Frontal cortex (tissue), 2 donors: ENCODE results near the gene ARID3B.

- RAMPAGE, long total RNA, result no peak
These were observed 1.2 kb downstream of the HCN4 start for GRCh38 chr15:73367463-73368111.

- RAMPAGE, long total RNA, result no peak
These were observed 61.8 kb downstream of the NPTN start for GRCh38 chr15:73571326-73571789.

DNA sequence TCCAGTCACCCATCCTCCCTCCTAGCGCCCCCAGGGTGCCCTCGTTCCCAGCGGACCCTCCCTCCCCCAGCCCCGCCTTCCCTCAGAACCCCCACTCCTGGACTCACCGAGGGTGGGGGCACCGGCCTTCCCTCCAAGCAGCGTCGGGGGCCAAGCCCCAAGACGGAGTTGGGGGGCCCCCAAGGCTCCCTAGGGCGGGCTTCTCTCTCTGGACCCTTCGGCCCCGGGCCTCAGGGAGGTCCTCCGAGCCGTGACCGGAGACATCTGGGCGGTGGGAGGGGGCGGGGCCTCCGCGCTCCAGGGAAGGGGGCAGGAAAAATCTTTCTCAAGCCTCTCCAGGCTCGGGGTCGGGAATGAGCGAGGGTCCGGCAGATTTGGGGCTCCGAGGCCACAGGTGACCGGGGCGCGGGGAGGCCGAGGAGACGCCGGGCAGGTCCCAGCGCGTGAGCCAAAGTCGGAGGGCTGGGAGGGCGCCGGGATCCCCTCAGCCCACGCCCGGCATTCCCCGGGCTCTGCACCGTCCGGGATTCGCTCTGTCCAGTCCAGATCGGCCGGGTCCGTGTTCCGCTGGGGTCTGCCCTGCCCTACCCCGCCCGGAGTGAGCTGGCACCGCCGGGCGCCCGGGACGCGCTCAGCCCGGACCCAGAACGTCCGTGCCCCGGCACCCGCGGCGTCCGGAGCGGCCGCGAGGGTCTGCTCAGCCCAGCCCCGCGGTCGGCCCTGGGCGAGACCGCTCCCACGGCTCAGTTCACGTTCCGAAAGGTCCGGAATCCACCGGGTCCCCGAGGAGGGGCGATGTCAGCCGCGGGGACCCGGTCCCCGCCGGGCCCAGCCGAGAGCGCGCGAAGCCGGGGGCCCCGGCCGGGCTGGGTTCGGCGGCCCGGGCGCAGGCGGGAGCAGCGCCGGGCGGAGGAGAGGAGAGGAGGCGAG lies 883 bp downstream of the INSYN1 start:
- RAMPAGE, long total RNA, result no peak

DNA sequence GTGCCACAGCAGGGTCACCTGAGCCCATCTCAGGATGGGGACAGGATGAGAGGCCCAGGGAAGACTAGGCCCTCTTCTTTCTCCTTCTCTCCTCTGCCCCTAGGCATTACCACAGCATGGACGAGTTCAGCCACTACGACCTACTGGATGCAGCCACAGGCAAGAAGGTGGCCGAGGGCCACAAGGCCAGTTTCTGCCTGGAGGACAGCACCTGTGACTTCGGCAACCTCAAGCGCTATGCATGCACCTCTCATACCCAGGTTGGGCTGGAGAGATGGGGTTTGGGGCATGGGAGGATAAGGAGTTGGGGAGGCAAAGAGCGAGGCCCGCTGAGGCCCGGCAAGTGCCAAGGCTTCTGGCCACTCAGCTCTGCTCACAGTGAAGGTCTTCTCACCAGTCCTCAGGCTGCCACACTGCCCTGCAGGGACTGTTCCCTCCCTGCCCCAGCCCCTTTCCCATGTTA lies 20.7 kb downstream of the LOXL1 start:
- RAMPAGE, long total RNA, result no peak

- RAMPAGE, long total RNA, result no peak
These were observed 24.7 kb downstream of the LOXL1 start for GRCh38 chr15:73950855-73951511.

- RAMPAGE, long total RNA, result no peak
These were observed 40.2 kb downstream of the PML start for GRCh38 chr15:74034607-74035192.

GRCh38 chr15:74120560-74120959 lies 9.8 kb upstream of the ISLR2 start:
- RAMPAGE, long total RNA, result no peak

DNA sequence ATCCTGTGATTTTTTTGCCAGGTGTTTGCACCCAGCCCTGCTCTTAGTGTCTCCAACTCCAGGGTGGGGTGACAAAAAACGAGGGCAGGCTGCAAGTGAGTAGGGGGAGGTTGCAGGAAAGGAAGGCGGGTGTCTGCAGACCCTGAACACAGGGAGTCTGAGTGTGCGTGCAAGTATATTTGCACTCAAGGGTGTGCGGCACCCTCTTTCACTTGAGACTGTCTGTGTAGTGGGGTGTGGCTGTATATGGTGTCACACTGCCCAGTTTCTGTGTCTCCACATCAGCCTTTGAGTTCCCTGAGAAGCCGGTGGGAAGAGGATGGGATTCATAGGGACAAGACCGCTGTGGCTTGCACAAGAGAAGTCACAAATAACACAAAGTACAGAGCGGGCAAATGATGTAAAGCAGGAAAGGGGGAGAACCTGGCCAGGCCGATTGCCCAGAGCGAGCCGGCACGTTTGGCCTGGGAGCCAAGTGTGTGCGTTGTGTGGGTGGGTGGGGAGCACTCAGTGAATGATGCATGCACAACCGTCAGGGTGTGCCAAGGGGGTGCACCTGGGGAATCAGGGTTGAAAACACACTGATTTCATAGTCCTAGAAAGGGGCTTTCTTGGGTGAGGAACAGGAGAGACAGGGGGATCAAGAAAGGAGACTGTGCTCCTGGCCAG lies 6.7 kb downstream of the ISLR2 start:
- RAMPAGE, long total RNA, result no peak

- RAMPAGE, long total RNA, result no peak
These were observed 639 bp upstream of the ISLR start for GRCh38 chr15:74172699-74173442.

- RAMPAGE, long total RNA, result no peak
These were observed 6.5 kb downstream of the ISLR start for GRCh38 chr15:74179819-74180680.

- RAMPAGE, long total RNA, result no peak
These were observed 2.2 kb downstream of the STRA6 start for GRCh38 chr15:74200293-74200861.

- RAMPAGE, long total RNA, result no peak
These were observed 14.4 kb upstream of the STRA6 start for GRCh38 chr15:74217038-74217300.

- RAMPAGE, long total RNA, result no peak
These were observed 6.1 kb upstream of the CYP11A1 start for GRCh38 chr15:74373361-74374084.

- RAMPAGE, long total RNA, result no peak
These were observed 7.0 kb upstream of the CYP11A1 start for GRCh38 chr15:74374198-74375043.

DNA sequence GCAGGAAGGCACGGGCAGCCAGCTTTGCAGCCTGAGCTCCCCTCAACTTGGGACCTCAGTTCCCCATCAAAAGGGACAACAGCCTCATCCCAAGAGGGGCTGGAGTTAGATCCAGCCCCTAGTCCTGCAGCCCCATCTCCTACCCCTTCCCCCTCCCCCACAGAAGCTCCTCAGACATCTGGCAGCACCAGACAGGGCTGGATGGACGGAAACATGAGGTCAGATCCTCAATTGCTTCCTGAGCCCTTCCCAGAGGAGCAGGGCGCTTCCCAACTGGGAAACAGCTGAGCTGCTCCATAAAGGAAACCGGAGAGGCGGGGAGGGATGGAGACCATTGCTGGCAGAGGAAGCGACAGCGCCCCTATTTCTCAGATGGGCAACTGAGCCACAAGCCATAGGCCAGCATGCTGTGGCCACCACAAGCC lies 18.2 kb upstream of the CYP11A1 start:
- RAMPAGE, long total RNA, result no peak

GRCh38 chr15:74489828-74490552 lies 29.0 kb upstream of the UBL7 start:
- RAMPAGE, long total RNA, result no peak

- RAMPAGE, long total RNA, result no peak
These were observed 15.9 kb upstream of the ARID3B start for GRCh38 chr15:74525006-74525536.

- RAMPAGE, long total RNA, result no peak
These were observed 657 bp upstream of the ARID3B start for GRCh38 chr15:74540020-74541106.

DNA sequence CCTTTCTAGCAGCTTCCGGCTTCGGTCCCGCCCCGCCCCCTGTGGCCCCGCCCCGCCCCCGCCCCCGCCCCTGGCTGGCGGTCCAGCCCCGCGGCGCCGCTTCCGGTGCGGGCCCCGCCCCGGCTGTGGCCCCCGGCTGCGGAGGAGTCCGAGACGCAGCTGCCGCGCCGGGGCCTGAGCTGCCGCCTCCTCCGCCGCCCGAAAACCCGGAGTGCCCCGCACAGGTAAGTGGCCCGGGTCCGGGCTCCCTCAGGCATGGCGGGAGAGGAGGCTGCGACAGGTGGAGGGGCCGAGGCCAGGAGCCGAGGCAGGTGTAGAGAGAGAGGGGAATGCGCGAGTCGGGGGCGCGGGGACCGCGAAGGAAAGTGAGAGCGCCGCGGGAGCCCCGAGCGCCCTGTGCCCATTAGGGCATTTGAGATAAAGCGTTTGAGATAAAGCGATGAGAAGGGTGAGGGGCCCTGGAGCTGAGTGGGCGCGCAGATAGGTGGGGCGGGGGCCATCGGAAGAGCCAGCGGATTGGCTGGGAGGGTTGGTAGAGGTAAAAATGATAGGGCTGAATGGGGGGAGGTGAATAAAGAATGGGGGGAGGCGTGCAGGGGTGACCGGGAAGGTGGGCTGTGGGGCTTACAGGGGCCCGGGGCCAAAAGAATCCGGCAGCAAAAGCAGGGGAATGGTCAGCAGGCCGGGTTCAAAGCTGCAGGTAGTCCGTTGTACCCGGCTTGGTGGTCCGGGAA lies at the start of gene ARID3B:
Gene ARID3B, plus strand, starts transcription at position 114 of the 734 bp plus-strand sequence.
- RAMPAGE, long total RNA, result no peak

- RAMPAGE, long total RNA, result no peak
These were observed 16.4 kb upstream of the CLK3 start for GRCh38 chr15:74599199-74599721.